ENCODE measurements around a stretch of chr6.

- PRO-cap, result unidirectional peak, plus-strand start at chr6:16320392
These were observed 81.5 kb downstream of the GMPR start for GRCh38 chr6:16319812-16320448.

GRCh38 chr6:16540921-16541315 is 220.3 kb downstream of the ATXN1 start:
- PRO-cap, result no peak

GRCh38 chr6:16646508-16647193 is 114.6 kb downstream of the ATXN1 start:
- PRO-cap, result no peak

- PRO-cap, result no peak
These were observed 92.1 kb downstream of the ATXN1 start for GRCh38 chr6:16668988-16669694.

DNA sequence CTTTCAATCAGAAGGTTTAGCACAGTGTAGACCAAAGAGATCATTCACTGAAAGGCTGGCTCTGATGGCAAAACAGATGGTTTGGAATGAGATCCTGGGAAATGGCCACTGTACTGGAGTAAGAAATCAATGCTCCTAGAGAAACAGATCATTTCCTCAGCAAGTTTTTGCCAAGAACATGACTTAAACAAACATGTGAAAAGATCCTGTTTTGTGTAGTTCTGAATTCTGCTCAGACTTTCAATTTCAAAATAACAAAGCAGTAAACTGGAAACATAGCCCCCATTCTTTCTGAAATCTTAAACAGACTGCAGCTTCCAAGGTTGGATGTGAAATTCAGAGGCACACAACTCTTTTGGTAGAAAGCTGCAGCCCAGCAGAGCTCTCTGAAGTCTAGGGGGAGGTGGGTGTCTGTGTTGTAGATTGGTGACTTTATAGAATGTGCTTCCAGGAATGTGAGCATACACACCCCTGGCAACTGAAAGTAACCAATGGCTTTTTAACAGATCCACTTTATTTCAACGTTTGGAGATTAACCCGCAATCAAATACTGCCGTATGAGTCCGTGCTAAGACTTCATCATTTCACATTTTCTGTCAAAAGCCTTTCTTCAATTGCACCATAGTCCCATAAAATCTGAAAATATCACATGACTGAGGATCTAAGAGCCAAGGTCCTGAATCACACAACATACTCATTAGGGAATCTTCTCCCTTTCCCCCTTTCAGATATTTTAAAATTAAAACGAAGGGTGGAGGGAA is 86.4 kb downstream of the ATXN1 start:
- PRO-cap, result no peak

DNA sequence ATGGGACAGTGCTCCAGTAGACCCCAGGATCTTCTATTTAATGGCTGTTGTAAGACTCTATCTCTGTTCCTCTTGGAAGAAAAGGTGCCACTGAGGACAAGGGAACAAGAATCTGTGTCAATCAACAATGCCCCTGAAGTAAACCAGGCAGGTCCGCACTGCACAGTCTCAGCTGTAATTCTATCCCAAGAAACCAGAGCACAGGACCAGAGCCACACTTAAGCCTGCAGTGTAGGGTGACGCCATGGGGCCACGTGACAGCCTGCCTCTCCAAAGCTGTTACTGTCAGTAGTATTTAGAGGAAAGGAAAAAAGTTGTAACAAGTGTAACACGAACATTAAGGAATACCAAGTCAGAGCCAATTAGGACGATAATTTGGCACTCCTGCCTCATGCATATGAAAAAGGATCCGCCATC is 80.1 kb downstream of the ATXN1 start:
- PRO-cap, result no peak

DNA sequence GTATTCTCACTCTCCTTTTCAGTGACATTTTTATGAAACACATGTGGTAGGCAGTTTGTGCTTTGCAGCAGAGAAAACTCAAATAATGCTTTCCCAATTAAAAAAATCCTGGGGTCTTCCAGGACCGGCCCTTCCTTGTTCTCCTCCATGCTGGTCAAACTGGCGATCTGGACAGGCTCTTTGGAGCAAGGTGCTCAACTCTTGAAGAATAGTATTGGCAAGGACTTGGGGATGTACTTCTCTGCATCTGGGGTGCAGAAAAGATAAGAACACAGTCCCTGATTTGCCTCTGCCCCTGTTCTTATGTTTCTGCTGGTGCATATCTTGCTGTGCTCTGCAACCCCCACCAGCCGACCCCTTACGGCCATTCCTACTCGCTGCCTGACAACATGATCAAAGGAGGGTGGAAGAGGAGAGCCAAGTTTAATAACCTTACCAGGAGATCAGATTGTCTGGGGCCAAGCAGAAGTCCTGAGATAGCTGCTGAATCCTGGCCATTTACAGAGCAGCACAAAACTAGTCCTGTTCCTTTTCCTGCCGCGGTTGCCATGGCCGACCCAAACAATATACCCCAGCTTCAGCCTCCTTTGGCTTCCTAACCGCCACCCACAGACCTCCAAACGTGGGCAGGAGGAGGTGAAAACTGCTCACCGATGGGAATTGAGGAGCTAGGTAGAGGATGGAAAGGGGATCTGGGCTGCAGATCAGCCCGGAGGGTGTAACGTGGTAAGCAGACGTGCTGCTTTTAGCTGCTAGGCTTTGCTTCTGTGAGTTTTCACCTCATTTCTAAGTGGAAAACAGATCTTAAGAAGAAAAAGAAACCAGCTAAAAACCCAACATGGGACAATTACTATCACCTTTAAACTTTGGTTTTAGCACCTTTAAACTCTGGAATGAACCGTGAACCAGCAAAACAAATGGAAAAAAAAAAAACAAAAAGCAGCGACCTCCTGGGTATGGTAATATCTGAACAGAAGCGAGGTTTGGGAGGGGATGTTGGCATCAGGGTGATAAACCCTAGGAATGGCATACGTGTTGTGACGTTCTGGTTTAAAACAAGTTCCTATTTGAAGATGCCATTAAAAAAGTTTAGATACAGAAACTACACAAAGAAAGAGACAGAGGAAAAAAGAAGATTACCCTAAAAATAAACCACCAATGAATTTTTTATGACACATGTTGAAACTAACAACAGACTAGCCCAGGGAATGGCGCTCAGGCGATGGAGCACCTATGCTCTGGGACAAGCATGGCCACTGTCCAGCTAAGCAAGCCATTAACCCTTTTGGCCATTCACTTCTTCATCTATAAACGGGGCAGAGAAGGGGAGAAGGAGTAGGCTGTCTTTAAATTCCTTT is 60.7 kb downstream of the ATXN1 start:
- PRO-cap, result no peak

DNA sequence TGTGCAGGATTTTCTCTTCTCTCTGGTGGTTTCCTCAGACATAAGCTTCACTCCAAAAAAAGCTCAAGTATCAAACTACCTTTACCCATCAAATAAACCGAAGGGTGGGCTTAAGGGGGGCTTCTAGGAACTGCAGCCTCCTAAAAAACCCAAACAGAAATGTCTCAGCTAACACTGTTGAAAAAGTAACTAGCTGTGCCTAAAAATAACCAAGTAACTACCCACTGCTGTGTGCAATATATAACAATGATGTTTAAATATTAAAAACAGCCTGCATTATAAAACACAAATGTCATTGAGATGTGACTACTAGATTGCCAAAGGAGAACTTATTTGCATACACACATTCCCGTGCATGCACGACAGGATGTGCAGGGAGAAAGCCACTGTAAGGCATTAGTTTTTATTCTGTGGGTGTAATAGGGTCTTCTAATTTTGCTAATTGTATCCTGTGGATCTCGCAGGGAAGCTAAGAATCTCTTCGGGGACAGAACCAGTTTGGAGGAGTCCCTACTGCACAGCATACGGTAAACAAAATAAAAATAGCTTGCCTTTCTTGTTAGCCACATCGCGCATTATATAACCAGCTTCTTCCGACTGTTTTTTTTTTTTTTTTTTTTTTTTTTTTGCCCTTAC is 2.2 kb downstream of the ATXN1 start:
- PRO-cap, result no peak

DNA sequence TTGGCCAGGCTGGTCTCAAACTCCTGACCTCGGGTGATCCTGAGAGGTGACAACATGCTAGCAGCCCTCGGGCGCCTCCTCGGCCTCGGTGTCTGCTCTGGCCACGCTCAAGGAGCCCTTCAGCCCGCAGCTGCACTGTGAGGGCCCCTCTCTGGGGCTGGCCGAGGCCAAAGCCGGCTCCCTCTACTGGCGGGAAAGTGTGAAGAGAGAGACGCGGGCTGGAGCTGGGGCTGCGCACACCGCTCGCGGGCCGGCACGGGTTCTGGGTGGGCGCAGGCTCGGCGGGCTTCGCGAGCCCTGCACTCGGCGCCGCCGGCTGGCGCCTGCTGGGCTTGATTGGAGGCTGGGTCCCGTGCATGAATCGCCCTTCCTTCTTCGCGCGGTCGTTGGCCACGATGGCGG is 80.8 kb upstream of the RBM24 start:
- PRO-cap, result no peak

- PRO-cap, result no peak
These were observed 30.5 kb downstream of the RBM24 start for GRCh38 chr6:17311518-17312188.

DNA sequence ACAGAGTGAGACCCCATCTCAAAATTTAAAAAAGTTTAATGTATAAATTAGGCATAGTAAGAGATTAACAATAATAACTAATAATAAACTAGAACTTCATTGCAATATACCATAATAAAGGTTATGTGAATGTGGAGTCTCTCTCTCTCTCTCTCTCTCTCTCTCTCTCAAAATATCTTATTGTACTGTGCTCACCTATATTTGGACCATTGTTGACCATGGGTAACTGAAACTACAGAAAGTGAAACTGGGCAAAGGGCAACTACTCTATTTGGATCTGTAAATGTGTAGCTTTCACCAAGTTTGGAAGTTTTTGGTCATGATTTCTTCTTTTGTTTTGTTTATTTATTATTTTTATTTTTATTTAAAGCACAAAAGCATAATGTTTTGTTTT is 12.0 kb downstream of the CAP2 start:
- PRO-cap, result no peak

DNA sequence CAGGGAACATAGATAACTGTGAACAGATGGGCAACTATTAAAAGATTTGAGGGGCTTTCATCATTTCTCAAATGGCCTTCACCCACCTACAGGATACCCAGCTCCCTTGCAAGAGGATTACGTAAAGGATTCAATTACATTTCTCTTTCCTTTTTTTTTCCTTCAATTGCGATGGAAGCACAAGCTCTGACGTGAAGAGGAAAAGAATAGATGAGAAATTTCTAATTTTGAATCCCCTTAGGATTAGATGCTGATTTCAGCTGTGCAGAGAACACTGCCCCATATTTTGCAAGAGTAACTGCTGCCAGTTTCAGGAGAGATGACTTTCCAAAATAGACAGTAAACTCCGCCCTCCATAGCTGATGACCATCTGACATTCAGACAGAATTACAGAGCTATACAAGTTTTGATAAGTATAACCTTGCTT is 25.3 kb downstream of the CAP2 start:
- PRO-cap, result no peak

GRCh38 chr6:17580414-17581302 is 19.4 kb upstream of the FAM8A1 start:
- PRO-cap, result bidirectional peak, plus-strand start at chr6:17580845, minus-strand start at chr6:17580786

GRCh38 chr6:17836741-17837303 is 130.1 kb upstream of the NUP153 start:
- PRO-cap, result no peak

DNA sequence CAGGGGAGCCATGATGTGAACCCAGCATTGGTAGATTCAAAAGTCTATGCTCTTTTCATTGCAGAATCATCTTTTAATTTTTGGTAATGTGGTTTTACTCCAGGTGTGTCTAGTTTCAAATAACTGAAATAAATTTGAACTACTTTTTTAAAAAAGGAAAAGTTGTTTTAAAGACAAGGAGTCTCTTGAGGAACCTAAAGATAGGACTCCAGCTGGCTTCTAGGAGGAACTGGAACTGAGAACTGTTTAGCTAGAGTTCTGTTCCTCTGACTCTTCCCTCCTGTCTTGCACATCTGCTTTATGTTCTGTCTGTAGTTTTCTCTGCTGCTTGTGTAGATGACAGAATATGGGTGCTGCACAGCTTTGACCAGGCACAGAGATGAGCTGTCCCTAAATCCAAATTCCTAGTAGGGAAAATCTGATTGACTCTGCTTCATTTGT is 27.7 kb upstream of the RNF144B start:
- PRO-cap, result no peak

GRCh38 chr6:18386264-18386736 is 850 bp upstream of the RNF144B start:
- PRO-cap, result unidirectional peak, plus-strand start at chr6:18386516

- PRO-cap, result no peak
These were observed 2.4 kb downstream of the RNF144B start for GRCh38 chr6:18389556-18389955.

DNA sequence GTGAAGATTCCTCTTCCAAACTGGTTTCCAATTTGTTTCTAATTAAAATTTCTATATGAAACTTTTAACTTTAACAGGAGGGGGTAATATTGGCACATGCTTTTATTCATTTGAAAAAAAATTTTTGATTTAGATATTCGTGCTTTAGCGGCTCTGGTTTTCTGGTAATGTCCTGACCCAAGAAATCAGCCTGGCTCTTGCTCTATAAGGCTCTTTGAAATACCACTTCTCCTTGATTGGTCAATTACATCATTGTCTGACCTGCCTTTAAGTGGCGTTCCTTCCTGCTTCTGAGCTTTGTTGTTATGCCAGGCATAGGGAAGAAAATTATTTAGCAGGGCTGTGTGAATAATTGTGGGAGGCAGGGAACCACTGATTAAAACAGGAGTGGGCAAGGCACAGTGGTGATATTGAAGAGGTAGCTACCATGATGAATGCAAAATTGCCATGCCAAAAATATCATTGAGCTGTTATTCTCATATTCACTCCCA is 3.9 kb downstream of the RNF144B start:
- PRO-cap, result no peak

DNA sequence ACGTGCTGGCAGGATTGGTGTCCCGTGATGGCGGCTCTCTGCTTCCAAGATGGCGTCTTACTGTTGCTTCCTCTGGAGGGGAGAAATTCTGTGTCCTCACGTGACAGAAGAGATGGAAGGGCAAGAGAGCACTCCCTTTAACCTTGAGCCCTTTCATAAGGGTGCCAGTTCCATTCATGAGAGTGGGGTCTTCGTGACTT is 28.1 kb downstream of the RNF144B start:
- PRO-cap, result no peak

GRCh38 chr6:19432960-19433628 is 404.1 kb upstream of the ID4 start:
- PRO-cap, result no peak